Placental pericyte (primary cell): Measurements from ENCODE around the gene CNPY4.

- CAGE, long polyA plus RNA = no peak
Observed at GRCh38 chr7:99121495-99121985, 22.4 kb downstream of the SMURF1 start.

DNA sequence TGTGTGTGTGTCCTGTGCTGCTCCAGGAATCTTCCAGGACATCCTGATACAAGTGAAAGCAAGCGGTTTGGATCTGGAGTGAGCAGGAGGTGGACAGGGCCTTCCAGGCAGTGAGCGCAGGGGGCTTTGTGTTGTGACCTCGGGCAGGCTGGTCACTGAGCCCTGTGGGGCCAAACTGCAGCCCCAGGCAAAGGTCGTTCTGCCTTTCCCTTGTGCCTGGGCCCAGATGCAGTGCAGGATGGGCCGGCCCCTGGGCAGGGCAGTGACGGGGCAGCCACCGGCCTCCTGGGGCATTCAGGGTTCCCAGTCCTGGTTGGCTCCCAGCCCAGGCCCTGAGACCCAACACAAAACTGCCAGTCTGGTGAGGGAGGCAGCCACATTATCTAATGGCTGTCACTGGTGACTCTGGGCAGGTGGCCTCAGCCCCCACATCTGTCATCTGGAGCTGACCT lies 7.1 kb downstream of the ARPC1B start:
- CAGE, long polyA plus RNA = no peak

GRCh38 chr7:99392975-99393854 lies 15.2 kb downstream of the PDAP1 start:
- CAGE, long polyA plus RNA = no peak

DNA sequence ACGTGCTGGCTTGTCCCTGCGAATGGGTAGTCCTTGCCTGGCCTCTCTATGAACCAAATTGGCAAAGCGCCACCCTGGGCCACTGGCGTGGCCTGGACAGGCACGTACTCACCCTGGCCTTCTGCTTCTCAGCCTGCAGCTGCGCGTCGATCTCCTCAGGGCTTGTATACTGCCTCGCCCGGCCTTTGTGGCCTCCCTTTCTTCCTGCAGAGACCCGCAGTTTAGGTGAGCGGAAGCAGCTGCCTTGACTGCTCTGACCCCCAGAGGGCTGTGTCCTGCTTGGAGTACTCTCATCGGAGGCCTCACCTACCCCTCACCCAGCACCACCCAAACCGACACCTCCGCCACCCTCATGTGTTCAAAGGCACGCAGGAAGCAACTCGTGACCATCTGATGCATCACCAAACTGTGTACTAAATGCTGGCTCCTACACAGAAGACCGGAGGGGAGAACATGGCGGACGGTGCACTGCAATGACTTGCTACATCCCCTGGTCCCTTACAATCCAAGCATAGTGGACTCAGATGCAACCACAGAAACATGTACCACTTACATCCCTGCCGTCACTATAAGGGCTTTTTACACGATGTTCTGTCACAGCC lies 3.5 kb downstream of the PDAP1 start:
- CAGE, long polyA plus RNA = no peak

DNA sequence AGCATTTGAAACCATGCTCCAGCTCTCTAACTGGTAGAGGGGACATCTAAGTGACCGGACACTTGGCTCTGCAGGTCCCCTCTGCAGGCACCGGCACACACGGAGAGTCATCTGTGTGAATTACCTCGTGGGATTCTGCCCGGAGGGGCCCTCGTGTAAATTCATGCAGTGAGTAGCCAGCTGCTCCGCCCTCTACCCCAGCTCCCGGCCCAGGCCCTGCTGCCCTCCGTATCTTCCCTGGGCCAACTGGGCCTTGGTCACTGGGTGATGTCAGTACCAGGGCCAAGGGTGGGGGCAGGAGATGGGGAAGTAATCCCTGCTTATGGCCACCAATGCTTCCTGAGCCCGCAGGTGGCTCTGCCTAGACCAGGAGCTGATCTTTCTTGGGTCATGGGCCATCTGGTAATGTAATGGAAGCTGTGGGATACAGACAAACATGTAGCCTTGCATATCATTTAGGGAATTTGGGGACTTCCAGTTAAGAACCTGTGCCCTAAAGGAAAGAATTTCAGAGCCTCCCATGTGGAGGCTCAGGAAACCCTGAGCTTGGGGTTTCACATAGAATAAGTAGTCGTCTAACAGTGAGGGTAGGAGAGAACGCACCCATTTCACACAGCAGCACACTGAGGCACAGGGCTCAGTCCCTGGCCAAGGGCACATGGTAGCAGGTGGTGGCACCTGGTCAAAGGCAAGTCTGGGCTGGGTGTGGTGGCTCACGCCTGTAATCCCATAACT lies 12.1 kb downstream of the CPSF4 start:
- CAGE, long polyA plus RNA = no peak

DNA sequence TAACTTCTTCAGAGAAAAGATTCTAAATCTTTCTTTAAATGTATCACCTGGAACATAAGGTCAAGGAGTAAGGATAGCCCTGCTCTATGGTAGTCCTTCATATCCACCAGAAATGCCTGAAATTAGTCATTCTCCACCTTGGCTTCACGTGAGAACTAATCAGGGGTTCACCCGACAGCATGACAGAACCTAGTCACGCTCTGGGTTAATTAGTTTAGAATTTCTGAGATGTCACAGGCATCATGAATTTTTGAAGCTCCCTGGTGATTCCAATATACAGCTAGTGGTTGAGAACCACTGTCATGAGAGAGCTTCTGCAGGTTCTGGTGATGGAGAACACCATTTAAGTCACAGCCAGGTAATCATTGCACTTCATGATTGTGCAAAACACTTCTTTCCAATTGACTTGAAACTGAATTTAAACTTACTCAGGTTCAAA lies 30.4 kb downstream of the CYP3A5 start:
- CAGE, long polyA plus RNA = no peak

GRCh38 chr7:99672488-99673524 lies 7.0 kb downstream of the CYP3A5 start:
- CAGE, long polyA plus RNA = no peak

- CAGE, long polyA plus RNA = no peak
Observed at GRCh38 chr7:99699848-99700350, 20.1 kb upstream of the CYP3A5 start.

DNA sequence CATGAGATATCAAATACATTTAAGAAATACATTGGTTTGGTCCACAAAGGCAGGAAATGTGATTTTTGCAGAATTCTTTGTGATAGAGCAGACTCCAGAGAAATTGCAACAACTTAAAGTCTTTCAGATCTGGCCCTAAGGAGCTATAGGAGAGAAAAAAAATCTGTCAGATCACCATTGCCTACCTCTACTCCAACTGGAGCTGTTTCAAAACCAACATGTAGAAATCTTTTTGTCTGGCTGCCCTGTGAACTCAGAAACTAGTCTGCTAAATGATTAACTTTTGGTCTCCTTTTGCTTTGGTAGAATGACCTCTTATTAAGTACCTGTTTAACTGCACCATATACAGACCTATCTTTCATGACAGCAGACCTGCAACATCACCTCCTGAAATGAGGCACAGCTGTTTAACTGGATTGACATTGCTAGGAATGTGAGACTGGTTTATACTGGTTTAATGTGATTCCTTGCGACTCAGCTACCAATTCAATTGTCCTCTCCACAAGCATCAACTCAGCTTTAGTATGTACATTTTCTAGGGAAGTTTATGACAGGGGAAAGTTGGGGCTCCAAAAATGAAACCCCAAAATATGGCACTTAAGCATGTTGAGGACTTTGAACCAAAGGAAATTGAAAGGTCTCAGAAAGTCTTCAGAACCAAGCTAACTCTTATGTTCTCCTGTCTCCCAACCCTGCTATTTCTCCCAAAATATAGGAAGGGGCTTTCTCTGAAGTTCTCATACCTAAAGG lies 1.8 kb downstream of the CYP3A43 start:
- CAGE, long polyA plus RNA = no peak

- CAGE, long polyA plus RNA = no peak
Observed at GRCh38 chr7:99831764-99832322, 4.0 kb downstream of the CYP3A43 start.

GRCh38 chr7:99943533-99944788 lies 14.5 kb upstream of the GJC3 start:
- CAGE, long polyA plus RNA = no peak

GRCh38 chr7:100092890-100093486 lies 4.2 kb downstream of the COPS6 start:
- CAGE, long polyA plus RNA = no peak

DNA sequence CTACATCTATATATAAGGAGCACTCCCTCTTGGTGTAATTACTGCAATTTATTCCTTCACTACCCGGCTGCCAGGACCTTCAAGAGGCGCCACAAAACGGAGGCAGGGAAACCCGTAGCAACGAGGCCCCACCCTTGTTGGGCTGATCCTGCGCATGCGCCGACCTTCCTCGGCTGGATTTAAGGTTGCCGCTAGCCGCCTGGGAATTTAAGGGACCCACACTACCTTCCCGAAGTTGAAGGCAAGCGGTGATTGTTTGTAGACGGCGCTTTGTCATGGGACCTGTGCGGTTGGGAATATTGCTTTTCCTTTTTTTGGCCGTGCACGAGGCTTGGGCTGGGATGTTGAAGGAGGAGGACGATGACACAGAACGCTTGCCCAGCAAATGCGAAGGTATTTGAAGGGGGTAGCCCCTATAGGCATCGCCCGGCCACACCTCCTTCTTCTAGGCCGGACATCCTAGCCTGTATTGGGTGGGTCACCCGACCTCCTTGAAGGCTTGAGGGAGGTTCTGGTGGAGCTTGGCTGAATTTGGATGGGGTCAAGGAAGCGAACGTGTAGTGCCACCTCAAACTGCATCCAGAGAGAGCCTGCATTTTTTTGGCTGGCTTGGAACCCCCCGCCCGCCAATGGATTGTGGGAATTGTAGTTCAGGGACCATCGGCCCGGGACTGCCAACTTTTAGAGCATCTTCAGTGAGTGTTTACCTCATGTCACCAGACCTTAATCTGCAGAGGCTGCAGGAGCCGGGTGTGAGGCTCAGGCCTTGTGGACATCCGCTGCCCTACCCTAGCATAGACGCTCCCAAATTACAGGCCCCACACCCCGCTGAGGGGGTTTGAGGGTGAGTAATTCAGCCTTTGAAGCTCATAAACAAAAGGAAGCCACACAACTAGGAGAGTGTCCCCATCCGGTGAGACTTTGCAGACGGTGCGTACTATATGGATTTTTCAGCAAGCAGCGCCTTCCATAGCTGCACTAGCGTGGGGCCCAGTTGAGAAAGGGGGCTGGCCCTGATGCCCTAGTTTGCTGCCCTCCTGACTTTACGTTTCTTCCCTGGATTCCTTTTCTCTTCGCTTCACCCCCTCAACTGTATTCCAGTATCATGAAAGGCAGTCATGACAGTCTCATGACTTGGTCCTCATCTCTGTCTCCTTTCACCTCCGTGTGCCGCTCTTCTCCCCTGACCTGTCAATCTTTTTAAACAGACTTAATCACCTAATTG lies at the start of gene CNPY4:
Gene CNPY4 (plus strand): TSS at position 165 of the 1,225 bp plus-strand sequence.
- CAGE, long polyA plus RNA = no peak

DNA sequence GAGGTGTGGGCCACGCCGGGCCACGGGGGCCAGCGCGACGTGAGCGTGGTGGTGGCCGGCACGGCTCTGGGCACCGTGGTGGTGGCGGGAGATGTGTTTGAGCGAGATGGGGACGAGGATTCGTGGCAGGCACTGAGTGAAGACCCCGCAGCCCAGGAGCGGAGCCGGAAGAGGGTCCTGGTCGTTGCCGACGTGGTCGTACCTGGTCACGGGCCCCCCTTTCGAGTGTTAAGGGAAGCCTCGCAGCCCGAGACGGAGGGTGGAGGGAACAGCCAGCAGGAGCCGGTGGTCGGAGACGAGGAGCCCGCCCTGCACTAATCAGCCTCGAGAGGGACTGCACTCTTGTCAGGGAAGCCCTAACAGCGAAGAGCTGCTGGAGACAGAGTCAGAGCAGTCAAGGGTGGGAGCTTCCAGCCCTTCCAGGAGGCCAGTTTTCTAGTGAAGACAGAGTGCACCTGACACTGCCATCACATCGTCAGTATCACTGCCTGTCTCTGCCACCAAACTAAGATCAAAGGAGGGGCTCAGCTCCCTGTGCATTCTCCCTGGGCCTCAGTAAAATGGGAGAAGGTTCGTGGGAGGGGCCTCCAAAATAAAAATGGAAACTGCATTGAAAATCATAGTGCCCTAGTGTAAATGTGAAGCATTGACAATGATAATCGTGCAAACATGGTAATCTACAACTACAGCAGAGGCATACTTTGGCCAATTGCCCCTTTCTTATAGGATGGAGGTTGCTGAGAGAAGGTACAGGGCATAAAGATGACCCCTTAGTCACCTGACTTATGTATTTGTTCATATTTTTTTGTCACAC lies 1.3 kb downstream of the MBLAC1 start:
- CAGE, long polyA plus RNA = no peak

DNA sequence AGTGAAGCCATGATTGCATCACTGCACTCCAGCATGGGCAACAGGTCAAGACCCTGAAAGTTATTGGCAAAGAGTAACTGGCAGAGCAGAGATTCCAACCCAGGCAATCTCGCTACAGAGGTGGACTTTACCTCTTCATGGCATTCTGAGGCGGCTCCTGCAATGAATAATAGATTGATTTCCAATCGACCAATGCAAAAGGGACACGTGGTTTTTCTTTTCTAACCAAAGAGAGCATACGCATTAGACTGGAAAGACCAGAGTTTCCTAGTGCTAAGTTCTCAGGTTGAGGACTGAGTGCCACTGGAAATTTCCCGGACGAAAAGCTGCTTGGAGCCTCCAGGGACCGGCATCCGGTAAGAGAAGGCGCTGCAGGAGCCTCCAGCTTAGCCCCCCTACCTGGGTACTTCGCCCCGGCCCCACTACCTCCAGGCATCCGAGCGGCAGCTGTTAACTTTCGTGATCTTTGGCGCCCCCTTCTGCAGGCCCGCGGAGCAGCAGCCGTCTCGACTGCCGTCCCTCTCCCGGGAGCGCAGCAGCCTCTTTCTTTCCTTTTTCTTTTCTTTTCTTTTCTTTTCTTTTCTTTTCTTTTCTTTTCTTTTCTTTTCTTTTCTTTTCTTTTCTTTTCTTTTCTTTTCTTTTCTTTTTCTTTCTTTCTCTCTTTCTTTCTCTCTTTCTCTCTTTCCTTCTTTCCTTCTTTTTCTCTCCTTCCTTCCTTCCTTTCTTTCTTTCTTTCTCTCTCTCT lies 4.1 kb downstream of the MBLAC1 start:
- CAGE, long polyA plus RNA = no peak

DNA sequence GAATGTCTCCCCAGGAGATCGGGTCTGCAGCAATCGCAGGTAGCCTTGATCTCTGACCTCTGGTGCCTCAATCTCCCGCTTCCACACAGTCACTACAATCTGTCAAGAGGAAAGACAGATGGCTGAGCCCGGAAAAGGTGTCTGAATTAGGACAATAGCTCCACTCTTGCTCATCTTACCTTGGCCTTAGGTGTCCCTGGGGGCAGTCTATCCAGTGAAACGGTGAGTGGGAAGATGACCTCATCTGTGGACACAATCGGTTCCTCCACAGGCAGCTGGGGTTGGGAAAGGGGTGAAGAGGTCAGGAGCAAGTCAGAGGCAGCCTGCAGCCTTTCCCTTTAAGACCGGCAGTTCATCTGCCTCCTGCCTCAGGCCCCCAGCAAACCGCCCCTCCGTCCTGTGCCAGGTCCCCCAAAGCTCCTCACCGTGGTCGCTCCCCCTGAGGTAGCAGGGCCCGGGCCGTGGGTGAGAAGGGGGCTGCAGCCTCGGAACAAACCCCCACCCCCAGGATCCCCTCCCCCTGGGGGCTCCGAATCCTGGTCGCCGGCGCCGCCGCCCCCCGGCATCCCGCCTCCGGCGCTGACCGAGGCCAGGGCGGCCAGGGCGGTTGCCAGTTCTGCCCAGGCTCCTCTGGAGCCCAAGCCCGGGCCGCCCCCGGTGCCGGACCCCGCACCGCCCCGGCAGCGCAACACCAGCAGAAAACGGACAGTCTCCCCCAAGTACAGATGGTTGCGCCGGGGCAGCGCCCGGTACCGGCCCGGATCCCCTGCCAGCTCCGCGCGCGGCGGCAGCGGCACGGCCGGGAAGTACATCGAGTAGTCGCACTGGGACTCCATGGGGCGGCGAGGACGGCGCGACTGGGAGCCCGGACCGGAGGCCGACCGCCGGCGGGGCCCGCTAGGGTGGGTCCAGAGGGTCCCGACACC lies 596 bp downstream of the TRAPPC14 start:
- CAGE, long polyA plus RNA = no peak

GRCh38 chr7:100163176-100163688 lies 4.7 kb upstream of the TRAPPC14 start:
- CAGE, long polyA plus RNA = no peak

GRCh38 chr7:100166725-100167552 lies 1.5 kb downstream of the GAL3ST4 start:
- CAGE, long polyA plus RNA = no peak

DNA sequence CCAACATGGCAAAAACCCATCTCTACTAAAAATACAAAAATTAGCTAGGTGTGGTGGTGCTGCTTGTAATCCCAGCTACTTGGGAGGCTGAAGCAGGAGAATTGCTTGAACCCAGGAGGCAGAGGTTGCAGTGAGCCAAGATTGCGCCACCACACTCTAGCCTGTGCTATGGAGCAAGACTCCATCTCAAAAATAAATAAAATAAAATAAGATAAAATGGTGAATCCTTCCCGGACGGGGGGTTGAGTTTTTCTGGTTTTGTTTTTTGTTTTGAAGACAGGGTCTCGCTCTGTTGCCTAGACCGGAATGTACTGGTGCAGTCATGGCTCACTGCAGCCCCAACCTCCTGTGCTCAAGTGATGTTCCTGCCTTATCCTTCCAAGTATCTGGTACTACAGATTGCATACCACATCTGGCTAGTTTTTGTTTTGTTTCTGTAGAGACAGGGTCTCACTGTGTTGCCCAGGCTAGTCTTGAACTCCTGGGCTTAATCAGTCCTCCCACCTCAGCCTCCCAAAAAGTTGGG lies 14.7 kb downstream of the STAG3 start:
- CAGE, long polyA plus RNA = no peak

- CAGE, long polyA plus RNA = no peak
Observed at GRCh38 chr7:100271543-100272468, 35.7 kb upstream of the SPDYE3 start.